Thoracic aorta endothelial cell (primary cell): ENCODE measurements around the genes ASIC1, COX14 and SLC4A8.

DNA sequence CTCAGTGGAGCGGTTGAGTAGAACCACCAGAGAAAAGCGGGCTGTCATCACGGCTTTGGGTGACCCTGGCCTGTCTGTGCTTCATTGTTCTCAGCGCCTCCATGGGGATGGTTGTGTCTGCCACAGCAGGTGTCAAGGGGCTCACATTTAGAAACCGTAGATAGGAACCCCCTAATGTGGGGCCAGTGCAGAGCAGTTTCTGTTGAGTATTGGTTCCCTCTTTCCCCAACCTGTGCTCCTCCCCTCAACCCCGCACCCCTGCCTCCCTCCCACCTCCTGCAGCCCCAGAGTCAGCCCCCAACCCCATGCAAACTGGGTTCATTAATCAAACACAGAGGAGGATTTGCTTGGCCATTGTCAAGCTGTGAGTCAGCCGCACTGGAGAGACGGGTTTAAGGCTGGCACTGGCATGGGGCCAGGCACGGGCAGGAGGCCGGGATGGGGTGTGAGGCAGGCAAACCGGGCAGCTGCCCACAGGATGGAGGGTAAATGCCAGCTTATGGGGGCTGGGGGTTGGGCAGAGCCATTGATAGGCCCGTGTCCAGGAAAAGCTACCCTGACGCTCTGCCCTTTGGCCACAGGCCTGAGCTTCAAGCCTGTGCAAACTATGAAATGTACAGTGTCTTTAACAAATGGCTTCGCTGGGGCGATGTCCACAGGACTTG is 1.2 kb downstream of the AQP5 start:
- CAGE, long polyA plus RNA = no peak

GRCh38 chr12:50057040-50058281 is at the start of gene ASIC1:
TSS of gene ASIC1 (plus strand) at chr12:50057596.
- CAGE, long polyA plus RNA = no peak

GRCh38 chr12:50080941-50081576 is 4.1 kb upstream of the SMARCD1 start:
- CAGE, long polyA plus RNA = no peak

- CAGE, long polyA plus RNA = no peak
Observed at GRCh38 chr12:50098563-50098945, 5.3 kb upstream of the GPD1 start.

- CAGE, long polyA plus RNA = no peak
Observed at GRCh38 chr12:50104897-50105737, 1.3 kb downstream of the GPD1 start.

DNA sequence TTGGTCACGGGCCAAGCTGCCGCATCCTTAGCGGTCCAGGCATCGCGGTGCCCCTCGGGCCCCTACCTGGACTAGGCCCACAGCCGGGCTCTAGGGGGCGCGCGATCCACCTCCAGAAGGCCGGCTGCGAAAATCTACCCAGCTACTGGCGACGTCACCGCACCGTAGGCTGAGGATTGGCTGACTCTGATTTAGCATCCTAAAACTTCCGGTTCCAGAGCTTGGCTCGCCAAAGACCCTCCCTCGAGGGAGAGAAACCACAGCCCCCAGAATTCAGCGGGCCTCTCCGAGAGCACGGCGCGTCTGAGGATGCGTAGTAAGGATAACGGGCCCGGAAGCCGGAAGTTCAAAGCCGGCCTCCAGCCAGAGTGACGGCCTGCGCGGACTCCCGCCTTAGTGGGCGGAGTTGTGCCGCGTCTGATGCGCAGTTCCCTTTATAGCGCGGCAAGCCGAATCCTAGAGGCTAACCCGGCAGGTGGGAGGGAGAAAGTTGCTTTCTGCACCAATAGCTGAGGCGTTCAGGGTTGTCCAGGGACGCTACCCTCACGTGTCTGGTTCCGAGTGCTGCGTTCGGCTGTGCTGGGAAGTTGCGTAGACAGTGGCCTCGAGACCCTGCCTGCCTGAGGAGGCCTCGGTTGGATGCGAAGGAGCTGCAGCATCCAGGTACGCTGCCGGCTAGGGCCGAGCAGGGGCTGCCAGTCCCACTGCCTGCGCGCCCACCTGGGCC is at the start of gene COX14:
Gene COX14, plus strand, starts transcription at position 598 of the 727 bp plus-strand sequence.
- CAGE, long polyA plus RNA = no peak

- CAGE, long polyA plus RNA = no peak
Observed at GRCh38 chr12:50186604-50187035, 19.5 kb upstream of the CERS5 start.

- CAGE, long polyA plus RNA = no peak
Observed at GRCh38 chr12:50241944-50242470, 41.3 kb downstream of the LIMA1 start.

DNA sequence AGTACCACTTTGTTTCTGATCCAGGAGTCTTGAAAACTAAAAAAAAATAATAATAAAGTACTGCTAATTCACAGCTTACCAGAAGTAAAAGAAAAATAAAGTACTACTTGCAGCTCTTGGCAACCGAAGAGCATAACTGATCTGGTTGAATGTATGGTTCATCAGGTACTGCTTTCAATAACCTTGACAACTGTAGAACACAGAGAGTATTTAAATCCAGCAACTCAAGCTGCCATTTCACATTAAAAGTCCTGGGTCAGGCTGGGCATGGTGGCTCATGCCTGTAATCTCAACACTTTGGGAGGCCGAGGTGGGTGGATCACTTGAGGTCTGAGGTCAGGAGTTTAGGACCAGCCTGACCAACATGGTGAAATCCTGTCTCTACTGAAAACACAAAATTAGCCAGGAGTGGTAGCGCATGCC is 33.6 kb downstream of the LIMA1 start:
- CAGE, long polyA plus RNA = no peak

DNA sequence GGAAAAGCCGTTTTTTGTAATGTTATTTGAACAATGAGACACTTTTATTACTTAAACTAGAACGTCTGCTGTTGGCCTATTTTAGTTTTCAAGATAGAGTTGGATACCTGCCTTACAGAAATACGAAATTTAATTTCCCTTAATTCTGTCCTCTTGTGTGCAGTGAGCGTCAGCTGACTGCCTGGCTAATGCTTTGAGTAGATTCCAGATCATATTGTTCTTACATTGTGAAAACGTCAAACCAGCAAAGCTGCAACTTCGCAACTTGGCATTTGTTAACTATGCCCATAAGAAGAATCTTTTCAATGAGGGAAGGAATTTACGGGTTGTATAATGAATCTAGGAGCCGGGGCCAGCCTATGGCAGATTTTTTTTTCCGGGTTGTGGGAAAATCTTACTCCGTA is 1.1 kb downstream of the LARP4 start:
- CAGE, long polyA plus RNA = no peak

- CAGE, long polyA plus RNA = no peak
Observed at GRCh38 chr12:50752269-50752885, 11.5 kb upstream of the ATF1 start.

DNA sequence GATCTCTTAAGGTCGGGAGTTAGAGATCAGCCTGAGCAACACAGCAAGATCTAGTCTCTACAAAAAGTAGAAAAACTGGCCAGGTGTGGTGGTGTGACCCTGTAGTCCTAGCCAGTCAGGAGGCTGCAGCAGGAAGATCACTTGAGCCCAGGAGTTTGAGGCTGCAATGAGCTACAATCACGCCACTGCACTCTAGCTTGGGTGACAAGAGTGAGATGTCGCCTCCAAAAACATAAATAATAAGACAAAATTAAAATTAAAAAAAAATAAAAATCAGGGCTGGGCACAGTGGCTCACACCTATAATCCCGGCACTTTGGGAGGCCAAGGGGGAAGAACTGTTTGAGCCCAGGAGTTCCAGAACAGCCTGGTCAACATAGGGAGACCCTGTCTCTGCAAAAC is 5.1 kb downstream of the TFCP2 start:
- CAGE, long polyA plus RNA = no peak

DNA sequence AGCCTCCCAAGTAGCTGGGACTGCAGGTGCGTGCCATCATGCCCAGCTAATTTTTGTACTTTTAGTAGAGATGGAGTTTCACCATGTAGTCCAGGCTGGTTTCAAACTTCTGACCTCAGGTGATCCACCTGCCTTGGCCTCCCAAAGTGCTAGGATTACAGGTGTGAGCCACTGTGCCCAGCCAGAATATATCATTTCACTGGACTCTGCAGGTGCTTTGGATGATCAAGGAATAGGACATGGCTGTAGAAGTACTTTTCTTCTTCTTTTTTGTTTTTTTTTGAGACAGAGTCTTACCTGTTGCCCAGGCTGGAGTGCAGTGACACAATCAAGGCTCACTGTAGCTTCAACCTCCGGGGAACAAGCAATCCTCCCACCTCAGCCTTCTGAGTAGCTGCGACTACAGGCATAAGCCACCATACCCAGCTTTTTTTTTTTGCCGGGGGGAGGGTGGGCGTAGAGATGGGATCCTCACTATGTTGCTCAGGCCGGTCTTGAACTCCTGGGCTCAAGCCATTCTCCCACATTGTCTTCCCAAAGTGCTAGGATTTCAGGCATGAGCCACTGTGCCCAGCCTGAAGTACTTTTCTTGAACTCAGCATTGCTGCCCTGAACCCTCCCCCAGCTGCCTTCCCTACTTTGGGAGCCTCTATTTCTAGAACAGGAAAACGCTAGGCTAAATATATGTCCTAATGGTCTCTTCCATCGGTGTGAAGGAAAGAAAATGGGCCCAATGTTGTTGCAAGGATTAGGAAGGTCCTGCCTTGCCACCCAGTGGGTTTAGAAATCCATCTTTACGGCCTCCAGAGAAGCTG is 7.2 kb upstream of the CELA1 start:
- CAGE, long polyA plus RNA = no peak

- CAGE, long polyA plus RNA = no peak
Observed at GRCh38 chr12:51424496-51425462, at the start of gene SLC4A8. TSS of gene SLC4A8 (plus strand) at chr12:51424831.

DNA sequence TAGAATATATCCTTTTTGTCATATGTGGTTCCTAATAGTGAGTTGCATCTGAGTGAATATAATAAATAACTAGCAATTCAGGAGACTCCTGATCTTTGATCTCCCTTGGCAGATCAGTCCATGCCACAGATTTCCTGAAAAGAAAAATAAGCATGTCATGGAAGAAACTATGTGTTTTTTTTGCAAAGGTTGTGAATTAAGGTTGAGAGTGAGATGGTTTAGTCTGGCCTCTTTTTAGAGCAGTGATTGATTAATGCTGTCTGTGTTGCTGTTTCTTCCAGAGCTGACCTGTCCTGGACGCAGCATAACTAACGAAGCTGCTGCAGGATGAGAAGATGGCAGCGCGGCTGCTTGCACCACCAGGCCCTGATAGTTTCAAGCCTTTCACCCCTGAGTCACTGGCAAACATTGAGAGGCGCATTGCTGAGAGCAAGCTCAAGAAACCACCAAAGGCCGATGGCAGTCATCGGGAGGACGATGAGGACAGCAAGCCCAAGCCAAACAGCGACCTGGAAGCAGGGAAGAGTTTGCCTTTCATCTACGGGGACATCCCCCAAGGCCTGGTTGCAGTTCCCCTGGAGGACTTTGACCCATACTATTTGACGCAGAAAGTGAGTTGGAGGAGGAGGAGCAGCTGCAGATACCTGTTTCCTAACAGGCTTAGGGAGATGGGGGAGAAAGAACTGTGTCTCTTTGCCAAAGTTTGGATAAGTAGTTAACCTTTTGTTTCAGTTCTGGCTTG is 71.6 kb downstream of the SCN8A start:
- CAGE, long polyA plus RNA = no peak

DNA sequence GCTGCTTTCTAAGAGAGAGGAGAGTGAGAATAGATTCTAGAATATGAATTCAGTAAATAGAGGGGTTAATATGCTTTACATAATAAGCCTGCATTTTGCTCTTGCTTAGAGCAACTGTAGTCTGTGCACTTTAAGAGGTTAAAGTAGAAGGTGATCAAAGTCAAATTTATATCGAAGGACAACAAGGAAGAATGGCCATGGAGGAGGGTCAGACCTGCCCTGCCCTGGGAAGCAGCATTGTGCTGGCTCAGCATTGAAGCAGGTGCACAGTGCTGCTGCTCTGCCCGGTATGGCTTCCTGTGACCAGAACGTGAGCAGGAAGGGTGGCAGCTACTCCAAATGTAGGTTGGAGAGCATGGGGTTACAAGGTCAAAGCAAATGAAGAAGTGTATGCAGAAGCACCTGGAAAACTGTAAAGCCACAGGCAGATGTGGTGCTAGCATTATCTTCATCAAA is 84.0 kb downstream of the SCN8A start:
- CAGE, long polyA plus RNA = no peak

DNA sequence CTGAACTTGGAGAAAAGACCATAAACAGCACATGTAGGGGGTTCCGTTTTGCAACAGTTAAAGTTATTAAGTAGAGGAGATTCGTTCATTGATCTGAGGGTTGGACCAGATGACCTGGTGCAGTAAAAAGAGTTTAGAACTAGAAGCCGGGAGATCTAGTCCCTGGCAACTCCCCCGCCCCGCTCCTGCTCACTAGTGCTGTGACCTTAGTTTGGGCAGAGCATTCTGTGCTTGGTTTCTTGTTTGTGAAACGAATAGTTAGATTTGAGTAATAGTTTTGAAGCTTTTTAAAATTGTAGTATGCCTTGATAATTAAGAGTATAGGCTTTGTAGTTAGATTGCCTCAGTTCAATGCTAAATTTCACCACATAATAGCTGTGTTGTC is 84.4 kb downstream of the SCN8A start:
- CAGE, long polyA plus RNA = no peak

DNA sequence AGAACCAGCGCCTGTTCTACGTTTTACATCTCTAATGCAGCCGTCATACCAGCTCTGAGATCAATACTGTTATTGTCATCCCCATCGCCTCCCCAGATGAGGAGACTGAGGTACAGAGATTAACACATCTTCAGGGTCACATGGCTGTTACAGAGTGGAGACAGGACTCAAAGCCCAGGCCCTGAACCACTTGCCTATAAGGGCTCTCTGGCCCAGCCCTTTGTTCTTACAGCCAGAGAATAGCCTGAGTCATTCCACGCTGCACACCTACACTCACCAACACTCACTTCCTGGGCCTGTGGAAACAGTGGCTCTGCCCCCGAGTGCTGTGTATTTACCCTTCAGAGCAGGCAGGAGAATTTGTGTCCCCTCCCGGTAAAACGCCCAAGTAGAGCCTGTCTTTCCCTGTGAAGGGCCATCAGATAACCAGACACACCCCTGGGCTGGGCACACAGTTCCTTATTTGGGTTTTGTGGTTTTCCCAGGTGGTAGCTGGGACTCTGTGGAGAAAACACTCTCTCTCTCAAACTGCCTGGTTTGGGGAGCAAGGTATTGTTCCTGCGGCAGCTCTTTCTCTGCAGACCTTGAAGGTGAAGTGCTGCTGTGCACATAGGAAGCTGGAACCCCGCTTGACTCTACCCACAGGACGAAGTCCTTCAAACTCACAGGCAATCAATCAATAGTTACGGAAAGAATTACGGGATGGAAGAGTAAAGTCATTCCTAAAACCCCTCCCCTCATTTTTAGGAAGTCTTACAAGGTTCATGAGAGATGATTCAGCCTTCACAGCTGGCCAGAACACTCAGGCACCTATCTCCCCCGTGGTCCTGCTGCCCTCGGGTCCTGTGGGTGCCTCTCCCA is 13.3 kb upstream of the TMDD1 start:
- CAGE, long polyA plus RNA = no peak

- CAGE, long polyA plus RNA = no peak
Observed at GRCh38 chr12:51901278-51901729, 6.0 kb upstream of the ACVRL1 start.

DNA sequence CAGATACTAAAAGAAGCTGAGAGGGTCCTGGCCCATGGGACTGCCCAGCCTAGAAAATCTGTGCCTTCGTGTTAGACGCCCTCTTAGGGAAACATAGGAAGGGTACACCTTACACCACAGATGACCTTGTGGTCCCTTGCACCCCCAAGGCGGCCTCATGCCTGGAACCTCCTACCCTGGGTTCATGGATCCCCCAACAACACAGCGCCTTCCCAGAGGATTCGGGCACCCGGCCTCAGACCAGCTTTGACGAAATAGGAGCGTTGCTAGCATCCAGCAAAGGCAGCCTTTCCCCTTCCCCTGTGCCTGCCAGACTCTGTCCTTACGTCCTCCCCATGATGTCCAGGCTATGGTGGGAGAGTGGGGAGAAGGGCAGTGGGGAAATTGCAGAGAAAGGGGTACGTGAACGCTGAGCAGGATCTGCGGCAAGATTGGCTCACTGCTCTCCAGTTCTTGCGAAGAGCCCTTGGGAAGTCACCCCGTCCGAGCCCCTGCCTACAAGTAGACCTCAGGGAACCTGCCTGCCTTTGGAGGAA is 16.7 kb downstream of the ACVRL1 start:
- CAGE, long polyA plus RNA = no peak